ENCODE results near the gene PAPLN.

GRCh38 chr14:69775494-69776583, 8.9 kb downstream of the SRSF5 start:
- RRBS, result no CpG with 5 or more reads among the region's 7 CpGs

GRCh38 chr14:69879602-69879961, 366 bp downstream of the SMOC1 start:
- RRBS, result no CpG with 5 or more reads among the region's 23 CpGs

- RRBS, result no CpG with 5 or more reads among the region's 25 CpGs
Measured at GRCh38 chr14:69879998-69880673, 920 bp downstream of the SMOC1 start.

DNA sequence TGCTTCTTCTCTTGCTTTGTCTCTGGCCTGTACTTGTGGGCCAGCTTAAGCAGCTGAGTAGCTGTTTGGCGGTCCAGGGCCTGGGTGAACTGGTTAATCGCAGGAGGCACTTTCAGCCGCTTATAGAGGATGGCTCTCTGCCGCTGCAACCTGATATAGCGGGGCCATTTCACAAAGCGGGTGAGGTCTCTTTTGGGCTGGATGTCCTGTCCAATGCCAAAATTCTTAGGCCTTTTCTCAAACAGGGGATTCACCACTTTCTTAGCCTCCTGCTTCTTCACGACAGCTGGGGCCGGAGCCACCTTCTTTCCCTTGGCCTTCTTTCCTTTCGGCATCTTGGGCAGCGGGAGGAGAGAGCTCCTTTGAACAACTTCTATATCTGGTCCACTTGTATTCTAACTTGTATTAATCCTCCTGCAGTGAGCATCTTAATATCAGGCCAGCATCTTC, 6.6 kb downstream of the SMOC1 start:
- RRBS, result no CpG with 5 or more reads among the region's 10 CpGs

DNA sequence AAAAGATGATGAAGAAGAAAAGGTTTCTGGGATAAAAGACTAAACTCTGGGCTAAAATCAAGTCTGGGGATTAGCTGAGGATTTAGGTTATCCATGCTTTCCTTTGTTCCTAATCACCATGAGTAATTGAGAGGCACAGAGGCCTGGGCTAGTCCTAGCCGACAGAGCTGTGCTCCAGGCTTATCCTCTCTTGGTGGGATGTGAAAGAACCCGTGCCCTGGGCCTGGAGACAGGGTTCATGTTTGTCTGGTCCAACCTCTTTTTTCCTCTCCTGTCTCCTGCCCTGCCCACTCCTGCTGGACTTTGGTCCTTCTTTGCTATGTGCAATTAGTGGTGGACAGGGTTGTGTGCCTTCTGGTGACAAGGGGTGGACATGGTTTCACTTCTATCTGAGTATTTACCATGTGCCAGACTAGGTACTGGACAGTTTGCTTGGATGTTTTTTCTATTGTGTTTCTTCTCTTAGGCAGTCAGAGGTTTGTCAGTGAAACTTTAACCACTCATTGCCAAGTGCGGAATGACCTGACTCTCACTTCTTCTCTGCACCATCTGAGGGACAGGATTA, 126.1 kb downstream of the SMOC1 start:
- RRBS, result no CpG with 5 or more reads among the region's 3 CpGs

DNA sequence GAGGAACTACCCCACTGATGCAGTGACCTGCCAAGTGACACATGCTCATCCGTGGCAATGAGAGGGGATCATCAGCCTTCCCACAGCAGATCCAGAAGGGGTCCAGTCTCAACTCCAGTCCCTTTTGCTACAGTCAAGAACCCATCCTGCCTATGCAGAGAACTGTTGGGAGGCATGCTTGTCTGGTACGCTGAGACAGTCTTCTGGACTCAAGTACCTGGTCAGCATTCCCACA, 26.9 kb downstream of the COX16 start:
- RRBS, result no CpG with 5 or more reads among the region's 2 CpGs

DNA sequence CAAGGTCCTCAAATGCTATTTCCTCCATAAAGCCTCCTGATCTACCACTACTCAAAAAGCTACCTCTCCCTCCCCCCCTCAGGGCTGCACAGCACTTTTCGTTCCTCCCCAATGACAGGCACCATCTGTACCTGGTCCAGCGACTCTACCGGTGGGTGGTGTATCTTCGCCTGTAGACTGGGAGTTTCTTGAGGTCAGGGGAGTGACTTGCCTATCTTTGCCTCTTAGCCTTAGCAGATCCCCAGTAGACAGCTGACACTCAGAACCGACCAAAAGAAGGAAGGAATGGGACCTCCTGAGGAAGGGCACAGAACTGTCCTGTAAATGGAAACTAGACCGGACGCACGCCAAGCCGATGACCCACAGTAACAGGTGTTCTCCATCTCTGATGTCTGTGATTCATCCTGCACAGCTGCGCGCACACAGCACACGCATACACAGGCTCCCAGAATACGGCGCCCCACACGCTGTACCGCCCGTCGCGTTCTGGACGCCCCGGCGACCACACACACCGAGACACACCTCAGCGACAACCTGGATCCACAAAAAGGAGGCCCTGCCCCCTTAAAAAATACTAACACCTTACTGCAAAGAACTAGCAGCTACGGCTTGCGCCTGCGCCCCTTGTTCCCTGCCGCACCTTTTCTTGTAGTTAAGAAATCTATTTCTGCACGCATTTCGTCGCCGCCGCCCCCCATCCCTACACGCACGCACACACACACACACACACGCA, 673 bp upstream of the TTC9 start:
- RRBS, result no CpG with 5 or more reads among the region's 36 CpGs

DNA sequence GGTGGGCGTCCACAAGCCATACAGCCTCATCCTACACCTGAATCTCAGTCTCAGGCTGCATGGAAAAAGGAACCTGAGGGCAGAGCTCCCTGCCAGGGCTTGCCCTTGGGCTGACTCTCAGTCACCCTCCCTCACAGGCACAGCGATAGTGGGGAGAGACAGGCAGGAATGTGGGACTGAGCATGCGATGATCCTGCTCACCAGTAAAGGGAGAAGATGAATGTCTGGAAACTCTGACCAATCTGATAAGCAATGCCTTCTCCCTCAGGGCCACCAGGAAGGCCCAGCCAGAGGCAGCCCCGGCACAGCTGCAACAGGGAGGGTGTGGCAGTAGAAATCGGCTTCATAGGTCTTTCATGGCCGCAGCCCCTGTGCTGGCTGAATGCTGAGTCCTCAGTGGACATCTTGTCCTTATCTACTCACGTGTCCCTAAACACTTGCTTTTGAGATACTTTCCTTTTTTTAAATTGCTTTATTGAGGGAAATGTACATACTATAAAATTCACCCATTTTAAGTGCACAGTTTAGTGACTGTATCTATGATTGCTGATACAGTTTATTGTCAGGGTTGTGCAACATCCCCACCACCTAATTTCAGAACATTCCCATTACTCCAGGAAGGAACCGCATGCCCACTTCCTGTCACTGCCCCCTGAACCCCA, 155.0 kb upstream of the SIPA1L1 start:
- RRBS, result no CpG with 5 or more reads among the region's 8 CpGs

DNA sequence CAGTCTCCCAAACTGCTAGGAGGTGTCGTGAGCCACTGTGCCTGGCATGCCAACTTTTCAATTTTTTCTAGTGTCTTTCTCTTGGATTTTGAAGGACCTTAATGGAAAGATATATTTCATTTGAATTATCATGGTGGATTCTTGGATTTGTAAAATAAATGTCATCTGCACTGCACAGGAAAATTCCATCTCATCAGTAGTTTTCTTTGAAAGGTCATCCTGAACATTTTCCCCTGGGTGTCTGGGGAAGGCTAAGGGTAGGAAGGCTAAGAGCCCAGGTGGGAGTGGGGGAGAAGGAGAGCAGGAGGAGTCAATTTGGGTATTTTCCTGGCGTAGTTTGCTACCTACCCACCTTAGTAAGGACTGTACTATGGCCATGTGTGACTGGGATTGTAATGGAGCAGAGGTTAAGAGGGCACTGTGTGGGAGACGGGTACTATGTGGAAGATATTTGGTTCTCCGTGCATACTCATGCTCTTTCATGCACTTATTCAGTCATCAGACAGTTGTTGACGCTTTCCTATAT, 24.6 kb downstream of the SIPA1L1 start:
- RRBS, result no CpG with 5 or more reads among the region's 5 CpGs

GRCh38 chr14:71353155-71353947, 33.1 kb downstream of the SIPA1L1 start:
- RRBS, result no CpG with 5 or more reads among the region's 5 CpGs

DNA sequence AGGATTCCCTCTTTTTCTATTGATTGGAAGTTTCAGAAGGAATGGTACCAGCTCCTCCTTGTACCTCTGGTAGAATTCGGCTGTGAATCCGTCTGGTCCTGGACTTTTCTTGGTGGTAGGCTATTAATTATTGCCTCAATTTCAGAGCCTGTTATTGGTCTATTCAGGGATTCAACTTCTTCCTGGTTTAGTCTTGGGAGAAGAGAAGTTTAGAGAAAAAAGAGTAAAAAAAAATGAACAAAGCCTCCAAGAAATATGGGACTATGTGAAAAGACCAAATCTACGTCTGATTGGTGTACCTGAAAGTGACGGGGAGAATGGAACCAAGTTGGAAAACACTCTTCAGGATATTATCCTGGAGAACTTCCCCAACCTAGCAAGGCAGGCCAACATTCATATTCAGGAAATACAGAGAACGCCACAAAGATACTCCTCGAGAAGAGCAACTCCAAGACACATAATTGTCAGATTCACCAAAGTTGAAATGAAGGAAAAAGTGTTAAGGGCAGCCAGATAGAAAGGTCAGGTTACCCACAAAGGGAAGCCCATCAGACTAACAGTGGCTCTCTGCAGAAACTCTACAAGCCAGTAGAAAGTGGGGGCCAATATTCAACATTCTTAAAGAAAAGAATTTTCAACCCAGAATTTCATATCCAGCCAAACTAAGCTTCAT, 253.4 kb upstream of the RGS6 start:
- RRBS, result no CpG with 5 or more reads among the region's 6 CpGs

DNA sequence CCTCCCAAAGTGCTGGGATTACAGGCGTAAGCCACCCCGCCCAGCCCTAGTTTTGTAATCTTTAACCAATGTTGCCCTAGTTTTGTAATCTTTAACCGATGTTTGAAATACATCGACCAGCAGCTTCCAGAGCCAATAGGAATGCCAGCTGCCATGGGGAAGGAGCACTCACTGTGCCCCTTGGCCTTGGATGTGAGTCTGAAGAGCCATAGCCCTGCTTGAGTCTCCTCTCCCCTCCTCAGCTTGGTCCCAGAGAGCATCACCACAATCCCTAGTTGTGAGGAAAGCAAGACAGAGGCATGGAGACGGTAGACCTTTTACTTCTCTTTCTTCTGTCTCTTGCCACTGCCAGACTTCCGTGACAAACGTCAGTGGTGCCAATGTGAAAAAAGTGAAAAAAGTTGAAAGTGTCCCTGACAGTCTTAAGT, 209.2 kb upstream of the RGS6 start:
- RRBS, result no CpG with 5 or more reads among the region's 7 CpGs

DNA sequence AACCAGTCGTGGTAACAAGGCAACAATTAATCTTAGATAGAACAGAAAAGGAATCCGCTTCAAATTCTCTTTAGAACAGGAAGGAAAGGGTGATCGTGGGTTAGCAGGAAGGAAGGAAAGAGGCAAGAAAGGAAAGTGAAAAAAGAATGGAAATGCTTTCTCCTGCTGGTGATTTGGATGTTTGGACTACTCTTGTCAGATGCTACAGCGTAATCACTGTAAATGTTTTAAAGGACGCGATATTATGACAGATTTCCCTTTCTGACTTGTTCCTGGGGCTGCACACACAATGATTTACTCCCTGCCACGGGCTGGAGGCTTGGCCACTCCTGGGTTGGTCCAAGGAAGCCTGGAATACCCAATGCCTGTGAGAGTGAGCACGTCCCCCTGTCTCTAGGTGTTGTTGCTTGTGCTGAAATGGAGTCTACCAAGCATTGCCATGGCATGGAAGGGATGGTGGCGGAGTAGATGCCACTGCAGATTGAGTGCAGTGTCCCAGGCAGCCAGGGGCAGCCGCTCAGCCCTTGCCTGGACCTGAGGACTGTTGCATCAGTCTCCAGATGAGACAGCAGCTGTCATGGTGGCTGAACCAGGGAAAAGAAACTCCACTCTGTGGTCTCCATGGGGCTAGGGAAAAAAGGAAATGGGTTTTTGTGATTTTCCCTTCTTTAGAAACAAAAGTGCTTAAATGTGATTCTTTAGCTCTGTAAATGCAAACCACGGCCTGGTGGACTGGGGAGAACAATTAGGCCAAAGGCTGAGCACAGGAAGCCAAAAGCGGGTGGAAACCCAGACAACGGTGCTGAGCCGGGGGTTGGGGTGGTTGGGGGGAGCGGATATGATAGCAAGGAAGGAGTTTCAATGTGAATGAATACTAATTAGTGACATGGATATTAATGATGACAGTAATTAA, 443.0 kb downstream of the DPF3 start:
- RRBS, result no CpG with 5 or more reads among the region's 15 CpGs

GRCh38 chr14:72714030-72714539, 179.8 kb downstream of the DPF3 start:
- RRBS, result no CpG with 5 or more reads among the region's 17 CpGs

DNA sequence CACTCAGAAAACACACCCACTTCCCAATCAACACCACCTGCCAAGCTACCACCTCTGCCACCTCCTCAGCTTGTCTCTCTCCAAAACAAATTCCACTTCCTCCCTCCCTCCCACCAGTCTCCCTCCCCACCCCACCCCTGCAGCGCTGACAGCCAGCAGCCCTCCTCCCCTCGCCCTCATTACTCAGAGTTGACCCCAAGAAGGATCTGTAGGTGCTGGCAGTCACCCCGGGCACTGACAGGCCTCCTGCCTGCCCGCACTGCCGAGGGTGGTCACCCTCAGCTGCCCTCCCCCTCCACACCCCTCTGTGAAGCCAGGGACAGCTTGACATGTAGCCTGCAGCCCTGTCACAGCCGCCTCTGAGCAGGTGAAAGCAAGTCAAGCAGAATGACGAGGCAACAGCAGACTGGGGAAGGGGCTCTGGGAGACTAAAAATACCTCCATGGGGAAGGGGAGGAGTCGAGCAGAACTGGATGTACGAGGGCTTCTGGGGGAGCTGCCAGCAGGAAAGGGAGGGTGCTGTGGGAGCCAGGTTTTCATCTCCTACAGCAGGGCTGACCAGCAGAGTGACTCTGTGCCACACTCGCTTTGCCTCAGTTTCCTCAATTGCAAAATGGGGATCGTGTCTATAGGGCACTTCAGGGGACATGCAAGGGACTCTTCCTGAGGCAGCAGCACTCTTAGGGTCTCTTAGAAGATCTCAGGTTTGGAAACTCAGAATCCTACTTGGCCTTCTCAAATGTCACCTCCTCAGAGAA, 178.0 kb downstream of the DPF3 start:
- RRBS, result no CpG with 5 or more reads among the region's 11 CpGs

DNA sequence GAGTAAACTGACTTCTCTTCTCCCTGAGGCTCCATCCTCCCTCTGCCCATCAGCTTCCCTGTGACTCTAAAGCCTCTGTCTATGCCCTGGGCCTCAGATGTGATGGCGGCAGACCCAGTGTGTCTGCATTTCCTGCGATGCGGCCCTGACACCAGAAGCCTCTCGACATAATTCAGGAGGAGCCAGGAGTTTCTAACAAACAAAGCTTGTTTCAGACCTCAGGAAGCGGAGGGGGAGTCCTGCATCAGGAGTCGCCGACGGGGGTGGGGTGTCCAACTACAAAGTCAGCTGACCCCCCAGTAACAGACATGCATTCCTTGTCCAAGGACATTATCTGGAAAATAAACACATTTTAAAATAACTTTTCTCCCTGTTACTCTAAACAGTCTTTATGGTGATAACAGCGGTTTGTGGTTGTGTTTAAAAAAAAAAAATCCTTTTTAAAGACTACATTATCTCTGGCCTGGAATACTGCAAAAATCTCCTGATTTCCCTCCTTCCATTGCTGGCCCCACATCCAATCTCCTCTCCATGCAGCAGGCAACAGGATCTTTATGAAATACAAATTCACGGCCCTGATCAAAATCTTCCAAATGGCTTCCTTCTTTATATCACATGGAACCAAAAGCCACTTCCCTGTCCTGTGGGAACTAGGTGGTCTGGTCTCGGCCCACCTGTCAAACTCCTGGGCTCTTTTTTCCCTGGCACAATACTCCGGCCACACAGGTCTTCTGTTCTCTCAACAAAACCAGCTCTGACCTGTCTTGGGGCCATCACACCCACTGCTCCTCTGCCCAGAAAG, 167.3 kb downstream of the DPF3 start:
- RRBS, result no CpG with 5 or more reads among the region's 12 CpGs

DNA sequence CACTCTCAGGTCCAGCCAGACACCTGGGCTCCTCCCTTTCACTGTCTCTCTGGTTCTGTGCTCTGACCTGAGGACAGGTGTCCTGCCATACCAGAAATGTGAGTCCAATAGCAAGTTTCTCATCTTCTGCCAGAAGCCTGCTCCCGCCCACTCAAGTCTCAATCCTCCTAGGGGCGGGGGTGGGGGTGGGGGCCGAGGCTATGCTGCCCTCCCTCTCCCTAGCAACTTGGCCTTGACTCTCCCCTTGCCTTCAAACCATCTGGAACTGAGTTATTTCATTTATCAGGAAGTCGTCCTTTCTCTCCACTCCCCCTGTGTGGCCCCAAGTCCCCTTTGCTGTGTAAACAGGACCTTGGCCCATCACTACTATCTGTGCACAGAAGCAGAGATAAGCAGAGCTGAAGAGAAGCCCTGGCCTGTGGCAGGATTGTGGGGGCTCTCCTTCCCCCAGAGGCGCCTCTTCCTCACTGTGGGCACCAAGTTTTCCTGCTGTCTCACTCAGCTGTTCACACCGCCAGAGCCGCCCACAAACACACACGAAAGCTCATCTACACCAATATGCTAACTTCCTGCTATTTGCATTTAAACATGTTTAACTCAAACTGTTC, 117.1 kb downstream of the DPF3 start:
- RRBS, result no CpG with 5 or more reads among the region's 8 CpGs

- RRBS, result no CpG with 5 or more reads among the region's 19 CpGs
Measured at GRCh38 chr14:72812263-72812978, 81.5 kb downstream of the DPF3 start.

DNA sequence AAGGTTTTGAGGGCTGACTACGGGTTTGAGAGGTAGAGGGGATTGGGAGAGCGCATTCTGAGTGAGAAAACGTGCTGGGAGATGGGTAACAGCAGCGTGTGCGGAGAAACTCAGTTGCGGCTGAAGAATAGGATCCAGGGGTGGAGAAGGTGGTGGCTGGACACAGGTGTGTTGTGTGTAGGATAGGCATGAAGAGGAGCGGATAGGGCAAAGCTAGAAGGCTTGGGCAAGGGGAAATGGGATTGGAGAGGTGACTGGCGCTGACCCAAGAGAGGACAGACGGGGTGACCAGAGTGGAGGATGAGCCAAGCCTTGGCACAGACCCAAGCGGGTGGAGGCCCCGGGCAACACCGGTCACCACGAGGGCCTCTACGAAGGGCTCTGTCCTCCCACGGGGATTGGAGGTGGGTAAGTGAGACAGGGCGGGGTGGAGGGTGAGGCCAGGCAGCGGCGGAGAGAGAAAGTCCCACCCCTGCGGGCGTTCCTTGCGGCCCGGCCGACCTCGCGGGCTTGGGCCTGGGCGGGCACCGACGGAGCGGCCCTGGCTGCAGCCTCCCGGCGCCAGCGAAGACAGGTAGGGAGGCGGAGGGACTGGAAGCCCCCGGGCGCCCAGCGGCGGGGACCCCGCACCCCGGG, at the start of gene PAPLN:
TSS of gene PAPLN (plus strand) at position 488 of the 636 bp plus-strand sequence.
- RRBS, result 81% methylated on average over 14 of the region's 39 CpGs

DNA sequence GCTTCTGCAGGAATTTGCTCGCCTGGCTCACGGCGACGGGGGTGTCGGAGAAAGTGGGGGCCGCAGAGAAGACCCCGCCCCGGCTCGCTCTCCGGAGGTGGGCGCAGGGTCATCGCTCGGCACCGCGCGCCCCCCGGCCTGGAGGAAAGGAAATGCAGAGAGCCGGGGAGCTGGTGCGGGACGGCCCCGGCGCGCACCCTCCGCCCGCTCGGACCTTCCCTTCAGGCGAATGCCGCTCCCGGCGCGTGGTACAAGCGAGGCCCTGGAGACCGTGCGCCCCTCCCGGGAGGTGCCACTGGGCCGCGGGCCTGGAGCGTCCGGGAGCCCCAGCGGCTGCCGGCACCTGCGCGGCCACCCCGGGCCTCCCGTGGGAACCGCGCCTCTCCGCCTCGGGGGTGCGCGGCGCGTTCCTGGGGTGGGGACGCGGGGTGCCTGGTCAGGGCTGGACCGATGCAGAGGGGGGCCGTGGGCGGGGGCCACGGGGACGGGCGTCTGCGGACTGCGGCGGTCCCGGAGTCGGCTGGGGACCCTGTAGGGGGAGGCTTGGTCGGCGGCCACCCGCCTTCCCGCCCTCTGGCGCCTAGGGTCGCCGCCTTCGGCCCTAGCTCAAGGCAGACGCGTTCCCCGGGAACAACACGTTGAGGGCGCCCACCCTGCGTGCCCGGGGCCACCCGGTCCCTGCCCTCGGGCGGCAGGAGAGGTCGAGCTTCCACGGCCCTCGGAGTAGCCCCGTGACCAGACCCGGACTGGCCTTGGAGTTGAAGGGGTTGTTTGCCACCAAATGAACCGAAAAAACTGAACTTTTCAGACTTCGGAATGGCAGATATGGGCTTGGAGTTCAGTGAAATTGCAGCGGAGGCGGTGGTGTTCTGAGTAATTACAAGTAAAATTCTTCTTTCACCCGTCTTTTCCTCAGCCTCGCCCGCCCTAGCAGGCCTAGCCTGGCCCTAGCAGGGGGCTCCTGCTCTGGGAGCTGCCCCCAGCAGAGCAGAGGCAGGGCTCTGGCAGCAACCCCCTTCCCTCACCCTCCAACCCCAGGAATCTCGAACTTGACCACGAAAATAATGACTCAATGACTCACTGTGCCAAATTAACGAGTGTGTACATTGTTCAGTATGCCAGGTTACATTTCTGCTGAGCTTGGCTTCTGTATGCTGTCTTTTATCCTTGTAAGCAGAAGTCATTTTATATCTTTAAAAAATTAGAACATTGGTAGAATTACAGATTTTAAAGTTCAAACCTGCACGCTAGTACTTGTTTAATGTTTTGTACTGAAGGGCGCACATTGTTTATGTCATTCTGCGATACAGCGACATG, 807 bp downstream of the PAPLN start:
- RRBS, result 51% methylated on average over 46 of the region's 103 CpGs

Data from PFSK-1 (cell line).